ENCODE measurements around a stretch of chr15.

GRCh38 chr15:40904594-40905142, 10.4 kb downstream of the VPS18 start:
- PRO-cap = no peak
- CAGE, long polyA plus RNA = no peak

DNA sequence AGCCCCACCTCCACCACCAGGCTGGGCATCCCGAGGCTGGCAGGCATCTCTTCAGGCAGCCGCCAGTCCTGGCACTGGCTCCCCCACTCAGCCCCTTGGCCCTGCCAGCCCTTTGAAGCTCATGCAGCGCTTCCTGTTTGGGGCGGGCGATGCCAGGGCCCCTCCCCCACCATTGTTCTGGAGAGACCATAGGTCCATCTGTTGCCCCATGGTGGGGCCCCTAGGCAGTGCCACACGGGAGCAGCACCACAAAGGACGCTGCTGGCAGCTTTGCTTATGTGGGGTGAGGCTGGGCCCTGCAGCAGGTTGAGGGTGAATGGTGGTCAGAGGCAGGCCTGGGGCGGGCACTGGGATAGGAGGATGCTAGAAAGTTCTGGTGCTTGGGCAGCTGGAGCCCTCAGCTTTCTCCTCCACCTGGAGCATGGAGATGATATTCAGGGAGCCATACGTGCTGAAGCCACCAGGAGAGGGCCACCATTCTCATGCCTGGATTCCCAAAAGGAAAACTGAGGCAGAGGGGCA, 13.2 kb downstream of the VPS18 start:
- PRO-cap = bidirectional peak, plus-strand start at position 227 of the sequence, minus-strand start at position 76 of the sequence
- CAGE, long polyA plus RNA = start-site peak on the minus strand centred at position 105 of the sequence, 19 bp wide, 21 and 19 reads in 2 replicates

- PRO-cap = no peak
- CAGE, long polyA plus RNA = no peak
Observed at GRCh38 chr15:40910071-40910464, 15.8 kb downstream of the VPS18 start.

- PRO-cap = no peak
- CAGE, long polyA plus RNA = no peak
Observed at GRCh38 chr15:40928224-40928514, 971 bp upstream of the DLL4 start.

DNA sequence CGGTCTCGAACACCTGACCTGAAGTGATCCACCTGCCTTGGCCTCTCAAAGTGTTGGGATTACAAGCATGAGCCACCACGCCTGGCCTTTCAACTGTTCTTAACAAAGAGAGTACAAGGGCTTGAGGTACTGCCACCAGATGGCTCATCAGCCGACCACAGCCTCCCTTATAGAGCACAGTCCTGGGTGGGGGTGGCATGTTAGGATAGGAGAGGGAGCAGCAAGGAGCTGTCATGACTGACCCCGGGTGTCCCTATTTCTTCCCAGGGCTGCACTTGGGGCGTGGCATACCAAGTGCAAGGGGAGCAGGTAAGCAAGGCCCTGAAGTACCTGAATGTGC, 1.8 kb downstream of the CHAC1 start:
- PRO-cap = no peak
- CAGE, long polyA plus RNA = no peak

DNA sequence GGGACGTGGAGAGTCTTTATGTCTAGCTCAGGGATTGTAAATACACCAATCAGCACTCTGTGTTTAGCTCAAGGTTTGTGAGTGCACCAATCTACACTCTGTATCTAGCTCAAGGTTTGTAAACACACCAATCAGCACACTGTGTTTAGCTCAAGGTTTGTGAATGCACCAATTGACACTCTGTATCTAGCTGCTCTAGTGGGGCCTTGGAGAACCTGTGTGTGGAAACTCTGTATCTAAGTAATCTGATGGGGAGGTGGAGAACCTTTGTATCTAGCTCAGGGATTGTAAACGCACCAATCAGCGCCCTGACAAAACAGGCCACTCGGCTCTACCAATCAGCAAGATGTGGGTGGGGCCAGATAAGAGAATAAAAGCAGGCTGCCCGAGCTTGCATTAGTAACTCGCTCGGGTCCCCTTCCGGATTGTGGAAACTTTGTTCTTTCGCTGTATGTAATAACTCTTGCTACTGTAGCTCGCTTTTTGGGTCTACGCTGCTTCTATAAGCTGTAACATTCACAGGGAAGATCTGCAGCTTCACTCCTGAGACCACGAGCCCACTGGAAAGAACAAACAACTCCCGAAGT, 8.9 kb downstream of the CHAC1 start:
- PRO-cap = no peak
- CAGE, long polyA plus RNA = no peak

DNA sequence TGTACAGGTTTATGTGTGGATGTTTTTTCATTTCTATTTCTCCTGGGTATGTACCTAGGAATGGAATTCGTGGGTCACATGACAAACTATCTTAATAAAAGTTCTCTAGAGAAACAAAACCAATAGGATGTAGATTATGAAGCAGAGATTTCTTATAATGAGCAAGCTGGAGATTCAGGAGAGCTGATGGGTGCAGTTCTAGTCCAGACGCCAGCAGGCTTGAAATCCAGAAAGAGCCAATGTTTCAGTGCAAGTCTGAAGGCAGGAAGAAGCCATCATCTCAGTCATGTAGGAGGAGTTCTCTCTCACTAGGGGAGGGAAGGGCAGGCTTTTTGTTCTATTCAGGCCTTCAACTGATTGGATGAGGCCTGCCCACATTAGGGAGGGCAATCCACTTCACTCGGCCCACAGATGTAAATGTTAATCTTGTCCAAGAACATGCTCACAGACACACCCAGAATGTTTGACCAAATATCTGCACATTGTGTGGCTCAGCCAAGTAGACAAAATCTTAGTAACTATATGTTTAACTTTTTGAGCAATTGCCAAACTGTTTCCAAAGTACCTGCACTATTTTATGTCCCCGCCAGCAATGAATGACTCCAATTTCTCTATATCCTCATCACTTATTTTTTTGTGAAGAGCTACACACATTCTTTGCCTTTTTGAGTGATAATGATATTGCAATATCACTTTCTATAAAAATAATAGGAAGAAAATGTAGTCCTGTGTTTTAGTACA, 19.0 kb downstream of the CHAC1 start:
- PRO-cap = no peak
- CAGE, long polyA plus RNA = no peak

- PRO-cap = no peak
- CAGE, long polyA plus RNA = no peak
Observed at GRCh38 chr15:41019260-41019869, 66.1 kb downstream of the CHAC1 start.

- PRO-cap = bidirectional peak, plus-strand start at chr15:41116790, minus-strand start at chr15:41116224
- CAGE, long polyA plus RNA = no peak
Observed at GRCh38 chr15:41116753-41116907, 550 bp upstream of the INO80 start.

- PRO-cap = bidirectional peak, plus-strand start at chr15:41284005, minus-strand start at chr15:41283633
- CAGE, long polyA plus RNA = start-site peak on the plus strand at chr15:41284000-41284015, 171 and 217 reads in 2 replicates
Observed at GRCh38 chr15:41283432-41284457, 48.6 kb downstream of the OIP5 start.

DNA sequence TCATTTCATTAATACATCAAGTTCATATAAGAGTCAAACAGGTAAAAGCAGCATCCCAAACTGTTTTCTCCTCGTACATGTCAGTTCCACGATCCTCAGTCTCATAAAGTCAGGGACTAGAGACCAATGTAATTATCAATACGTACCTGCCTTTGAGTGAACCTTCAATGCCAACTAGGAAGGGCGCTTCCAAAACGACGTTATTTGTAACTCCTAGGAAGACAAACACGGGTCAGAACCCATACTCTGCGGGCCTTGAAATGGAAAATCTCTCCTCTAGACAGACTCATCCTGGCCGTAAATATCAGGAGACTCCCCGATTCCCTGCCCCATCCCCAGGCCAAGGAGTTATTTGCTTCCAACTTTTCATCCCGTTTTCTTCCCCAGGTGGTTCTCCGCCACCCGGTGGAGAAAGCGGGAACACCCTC, 608 bp downstream of the OIP5 start:
- PRO-cap = no peak
- CAGE, long polyA plus RNA = no peak

GRCh38 chr15:41477130-41477544, 16.5 kb upstream of the ITPKA start:
- PRO-cap = no peak
- CAGE, long polyA plus RNA = no peak

DNA sequence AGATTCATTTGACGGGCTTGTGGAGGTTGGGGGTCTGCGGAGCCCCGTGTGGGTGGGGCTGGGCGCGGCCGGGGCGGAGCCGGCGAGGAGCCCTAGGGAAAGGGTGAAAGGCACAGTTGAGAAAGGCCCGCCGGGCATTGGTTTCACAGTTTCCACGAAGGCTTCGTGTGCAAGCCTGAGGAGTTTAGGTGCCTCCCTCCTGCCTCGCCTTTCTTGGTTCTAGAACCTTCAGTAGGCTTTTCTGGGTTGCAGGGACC, 100.9 kb downstream of the TYRO3 start:
- PRO-cap = no peak
- CAGE, long polyA plus RNA = no peak

DNA sequence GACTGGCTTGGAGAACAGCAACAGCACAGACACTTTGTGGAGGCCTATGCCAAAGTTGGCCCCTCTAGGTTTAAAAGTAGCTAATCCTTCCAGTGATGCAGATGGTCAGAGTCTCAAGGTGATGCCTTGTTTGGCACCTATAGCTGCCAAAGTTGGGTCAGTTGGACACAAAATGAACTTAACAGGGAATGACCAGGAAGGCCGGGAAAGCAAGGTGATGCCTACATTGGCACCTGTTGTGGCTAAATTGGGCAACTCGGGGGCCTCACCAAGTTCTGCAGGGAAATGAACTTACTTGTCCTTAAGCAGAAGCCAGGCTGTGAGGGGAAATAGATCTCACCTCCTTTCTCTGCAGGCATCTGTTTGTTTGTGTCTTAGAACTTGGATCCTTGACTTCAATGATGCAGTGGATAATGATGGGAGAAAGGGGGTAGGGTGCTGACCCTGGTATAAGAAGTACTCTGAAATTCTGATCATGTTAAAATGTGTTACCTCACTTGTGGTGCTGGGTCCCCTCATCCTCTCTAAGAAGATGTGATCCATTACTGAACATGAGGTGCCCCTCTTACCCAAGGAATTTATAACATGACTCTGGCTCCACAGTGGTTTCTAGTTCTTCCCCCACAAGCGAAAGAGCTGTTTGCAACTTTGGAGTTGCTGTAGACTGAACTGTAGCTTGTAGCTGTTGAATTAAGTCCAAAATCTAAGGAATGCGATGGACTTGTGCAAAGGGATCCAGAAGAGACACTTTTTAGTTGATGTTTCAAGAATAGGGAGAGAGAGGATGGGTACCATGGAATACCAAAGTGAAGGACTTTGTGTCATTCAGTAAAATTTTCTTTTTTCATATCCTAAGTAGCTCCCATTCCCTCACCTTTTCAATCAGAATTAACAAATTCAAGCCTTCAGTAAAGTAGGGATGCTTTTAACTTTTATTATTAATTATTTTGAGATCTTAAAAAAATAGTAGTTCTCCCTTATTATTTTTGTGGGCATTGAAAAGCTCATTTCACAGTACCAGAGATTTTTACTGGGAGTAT, 7.0 kb upstream of the MAPKBP1 start:
- PRO-cap = no peak
- CAGE, long polyA plus RNA = no peak

DNA sequence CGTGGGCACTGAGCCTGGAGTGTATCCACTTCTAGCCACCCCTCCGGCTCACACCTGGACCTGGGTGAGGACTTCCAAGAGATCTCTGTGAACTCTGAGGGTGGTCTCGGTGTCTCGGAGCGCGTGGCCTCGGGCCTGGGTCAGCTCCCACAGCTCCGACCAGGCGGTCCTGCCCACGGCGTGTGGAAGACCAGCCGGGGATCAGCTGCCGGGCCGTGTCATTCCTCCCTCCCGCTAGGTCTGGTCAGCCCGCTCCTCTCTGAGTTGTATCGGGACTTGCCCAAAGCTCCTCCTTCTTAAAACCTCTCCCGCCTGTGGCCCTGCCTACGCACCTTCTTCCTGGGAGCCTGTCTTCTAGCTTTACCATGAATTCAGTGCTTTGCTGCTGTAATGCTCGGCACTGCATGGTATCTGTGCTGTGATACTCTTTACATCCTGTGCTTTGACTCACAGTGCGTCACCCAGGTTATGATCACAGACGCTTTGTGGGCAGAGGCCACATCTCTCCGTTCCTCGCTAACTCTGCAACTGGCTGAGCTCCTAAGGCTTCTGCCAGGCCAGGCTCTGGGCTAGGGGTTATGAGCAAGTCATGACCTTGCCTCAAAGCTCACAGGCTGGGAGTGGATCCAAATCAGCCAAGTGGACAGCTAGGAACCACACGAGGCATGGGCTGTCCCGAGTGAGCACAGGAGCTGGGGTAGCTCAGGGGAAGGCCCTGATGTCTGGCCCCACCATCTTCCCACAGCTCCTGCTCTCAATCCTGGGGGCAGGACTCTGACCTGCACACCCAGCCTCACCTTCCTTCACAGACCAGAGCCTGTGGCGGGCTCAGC, 23.2 kb downstream of the SPTBN5 start:
- PRO-cap = no peak
- CAGE, long polyA plus RNA = no peak

DNA sequence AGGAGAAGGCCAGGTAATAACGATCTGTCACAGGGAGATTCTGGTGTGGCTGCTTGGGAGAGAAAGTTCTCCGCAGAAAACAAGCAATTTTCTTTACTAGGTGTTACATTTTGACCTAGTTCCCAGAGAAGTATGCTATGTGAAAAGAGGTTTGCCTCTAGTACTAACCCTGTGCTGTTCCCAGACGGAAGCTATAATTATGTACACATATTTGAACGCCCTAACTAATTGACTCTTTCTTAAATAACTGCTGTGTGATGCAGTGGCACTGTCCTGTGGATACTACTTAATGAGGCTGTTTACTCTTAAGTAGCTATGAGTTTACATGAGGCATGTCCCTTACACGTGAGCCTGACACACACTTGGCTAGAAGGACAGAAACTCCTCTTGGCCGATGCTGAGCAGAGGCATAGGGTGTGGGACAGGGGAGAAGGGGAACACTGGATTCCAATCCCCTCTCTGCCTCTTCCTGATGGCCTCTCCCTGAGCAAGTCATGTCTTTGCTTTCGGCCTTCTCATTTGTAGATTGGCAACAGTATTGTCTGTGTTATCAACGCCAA, 21.9 kb downstream of the EHD4 start:
- PRO-cap = no peak
- CAGE, long polyA plus RNA = no peak

- PRO-cap = no peak
- CAGE, long polyA plus RNA = no peak
Observed at GRCh38 chr15:42227665-42227934, 19.5 kb upstream of the VPS39 start.

GRCh38 chr15:42360499-42360989, 1.2 kb downstream of the CAPN3 start:
- PRO-cap = no peak
- CAGE, long polyA plus RNA = no peak

- PRO-cap = no peak
- CAGE, long polyA plus RNA = no peak
Observed at GRCh38 chr15:42408880-42409393, 49.6 kb downstream of the CAPN3 start.

DNA sequence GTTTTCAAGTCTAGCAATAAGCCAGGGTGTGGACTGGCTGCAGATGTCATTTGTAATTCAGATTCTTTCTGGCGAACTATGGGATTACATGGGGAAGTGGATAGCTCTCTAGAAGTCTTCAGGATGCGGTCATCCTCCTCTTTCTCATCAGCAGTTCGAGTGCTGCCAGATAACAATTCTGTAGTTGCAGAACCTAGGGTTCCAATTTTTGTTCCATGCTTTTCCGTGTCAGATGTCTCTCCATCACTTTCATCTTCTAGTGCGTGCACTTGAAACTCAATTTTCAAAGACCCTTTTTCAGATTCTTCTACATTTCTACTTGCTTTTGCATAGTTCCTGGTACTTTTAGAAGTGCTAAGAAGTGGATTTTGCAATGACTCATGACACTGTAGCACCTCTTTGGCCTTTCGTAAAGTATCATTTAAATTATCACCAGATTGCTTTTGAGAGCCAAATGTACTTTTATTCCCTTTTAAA, 40.7 kb downstream of the ZNF106 start:
- PRO-cap = no peak
- CAGE, long polyA plus RNA = no peak